Breast (tissue), 4 donors: ENCODE measurements around a stretch of chr17.

- PRO-cap, 3 experiments: no peak in any of the 3 experiments
- RRBS: 83% methylated on average over 13 of the region's 51 CpGs
These were observed 14.2 kb downstream of the FASN start for GRCh38 chr17:82083718-82084447.

DNA sequence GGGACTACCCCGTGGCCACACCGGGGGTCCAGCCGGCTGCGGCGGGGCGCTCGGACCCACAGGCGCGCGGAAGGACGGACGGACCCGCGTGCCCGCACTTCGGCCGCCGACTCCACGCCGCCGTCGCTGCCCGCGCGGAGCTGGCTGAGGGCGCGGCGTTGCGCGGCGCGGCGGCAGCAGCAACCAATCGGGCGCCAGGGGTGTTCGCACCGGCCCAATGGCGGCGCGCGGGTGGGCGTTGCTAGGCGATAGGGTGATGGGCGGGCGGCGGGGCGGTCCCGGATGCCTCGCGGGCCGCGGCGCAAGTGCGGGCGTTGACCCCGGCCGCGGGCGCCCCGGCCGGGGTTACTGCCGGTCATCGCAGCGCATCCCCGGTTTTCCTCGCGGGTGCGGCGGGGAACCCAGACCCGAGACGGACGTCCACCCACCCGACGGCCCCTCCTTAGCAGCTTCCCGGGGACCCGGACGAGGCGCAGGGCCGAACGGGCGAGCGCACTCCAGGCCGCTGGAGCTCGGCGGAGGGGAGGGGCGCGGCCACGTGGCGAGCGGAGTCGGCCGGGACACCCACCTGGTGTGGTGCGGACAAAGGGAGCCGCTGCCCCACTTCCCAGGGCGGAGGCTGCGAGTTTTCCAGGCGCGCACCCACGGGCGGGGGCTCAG, 725 bp upstream of the FASN start:
- PRO-cap, 3 experiments: peak in 3 of 3 experiments; most common plus-strand start position 283 of the sequence (in 3); most common minus-strand start position 128 of the sequence (in 3)
- RRBS: 2% methylated on average over 49 of the region's 100 CpGs

- PRO-cap, 3 experiments: no peak in any of the 3 experiments
- RRBS: no CpG with 5 or more reads among the region's 22 CpGs
These were observed 3.8 kb upstream of the FASN start for GRCh38 chr17:82101609-82102489.

GRCh38 chr17:82153942-82154305, 55.9 kb upstream of the FASN start:
- PRO-cap, 3 experiments: no peak in any of the 3 experiments
- RRBS: no CpG with 5 or more reads among the region's 9 CpGs

DNA sequence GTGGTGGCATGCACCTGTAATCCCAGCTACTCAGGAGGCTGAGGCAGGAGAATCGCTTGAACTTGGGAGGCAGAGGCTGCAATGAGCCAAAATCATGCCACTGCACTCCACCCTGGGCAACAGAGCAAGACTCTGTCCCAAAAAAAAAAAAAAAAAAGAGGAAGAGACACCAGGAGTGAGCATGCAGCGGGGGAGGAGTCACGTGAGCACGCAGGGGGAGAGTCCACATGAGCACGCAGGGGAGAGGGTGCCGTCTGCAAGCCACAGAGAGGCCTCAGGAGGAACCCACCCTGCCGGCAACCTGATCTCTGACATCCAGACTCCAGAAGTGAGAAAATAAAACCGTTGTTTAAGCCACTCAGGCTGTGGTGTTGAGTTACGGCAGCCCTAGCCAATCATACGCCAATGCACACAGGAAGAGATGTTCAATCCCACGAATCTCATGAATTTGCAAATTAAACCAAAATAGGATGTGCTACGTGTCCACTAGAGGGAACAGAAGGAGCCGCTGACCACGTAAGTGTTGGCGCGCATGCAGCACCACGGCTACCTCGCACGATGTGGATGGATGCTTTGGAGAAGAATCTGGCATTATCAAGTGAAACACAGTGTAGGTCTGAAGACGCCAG, 42.2 kb downstream of the CCDC57 start:
- PRO-cap, 3 experiments: no peak in any of the 3 experiments
- RRBS: no CpG with 5 or more reads among the region's 20 CpGs

- PRO-cap, 3 experiments: no peak in any of the 3 experiments
- RRBS: 60% methylated on average over 8 of the region's 16 CpGs
These were observed 19.0 kb downstream of the CCDC57 start for GRCh38 chr17:82193555-82194158.

DNA sequence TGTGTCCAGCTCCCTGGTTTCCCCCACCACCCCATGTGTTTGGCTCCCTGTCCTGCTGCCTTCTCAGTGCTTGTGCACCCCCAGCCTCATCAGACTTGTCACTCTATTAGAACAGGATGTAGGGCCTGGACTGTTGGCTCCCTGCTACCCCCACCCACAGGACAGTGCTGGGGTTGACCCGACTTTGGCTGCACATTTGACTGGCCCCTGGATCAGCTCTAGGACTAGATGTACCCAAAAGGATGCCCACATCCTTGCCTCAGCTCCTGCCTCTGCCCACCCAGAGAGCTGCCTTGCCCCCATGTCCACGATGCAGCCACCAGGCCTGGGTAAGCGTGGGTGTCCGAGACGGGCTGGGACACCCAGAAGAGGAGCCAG, 1.4 kb upstream of the CCDC57 start:
- PRO-cap, 3 experiments: no peak in any of the 3 experiments
- RRBS: no CpG with 5 or more reads among the region's 5 CpGs

- PRO-cap, 3 experiments: no peak in any of the 3 experiments
- RRBS: 38% methylated on average over 7 of the region's 25 CpGs
These were observed 7.5 kb downstream of the SLC16A3 start for GRCh38 chr17:82236282-82236760.

GRCh38 chr17:82269451-82270086, 3.9 kb downstream of the CSNK1D start:
- PRO-cap, 3 experiments: no peak in any of the 3 experiments
- RRBS: no CpG with 5 or more reads among the region's 10 CpGs

- PRO-cap, 3 experiments: no peak in any of the 3 experiments
- RRBS: 14% methylated on average over 5 of the region's 13 CpGs
These were observed 16.6 kb downstream of the CD7 start for GRCh38 chr17:82300839-82301139.

- PRO-cap, 3 experiments: no peak in any of the 3 experiments
- RRBS: 77% methylated on average over 5 of the region's 18 CpGs
These were observed 7.4 kb downstream of the CD7 start for GRCh38 chr17:82309851-82310511.

GRCh38 chr17:82324265-82325006, 7.0 kb upstream of the CD7 start:
- PRO-cap, 3 experiments: no peak in any of the 3 experiments
- RRBS: 68% methylated on average over 6 of the region's 19 CpGs

DNA sequence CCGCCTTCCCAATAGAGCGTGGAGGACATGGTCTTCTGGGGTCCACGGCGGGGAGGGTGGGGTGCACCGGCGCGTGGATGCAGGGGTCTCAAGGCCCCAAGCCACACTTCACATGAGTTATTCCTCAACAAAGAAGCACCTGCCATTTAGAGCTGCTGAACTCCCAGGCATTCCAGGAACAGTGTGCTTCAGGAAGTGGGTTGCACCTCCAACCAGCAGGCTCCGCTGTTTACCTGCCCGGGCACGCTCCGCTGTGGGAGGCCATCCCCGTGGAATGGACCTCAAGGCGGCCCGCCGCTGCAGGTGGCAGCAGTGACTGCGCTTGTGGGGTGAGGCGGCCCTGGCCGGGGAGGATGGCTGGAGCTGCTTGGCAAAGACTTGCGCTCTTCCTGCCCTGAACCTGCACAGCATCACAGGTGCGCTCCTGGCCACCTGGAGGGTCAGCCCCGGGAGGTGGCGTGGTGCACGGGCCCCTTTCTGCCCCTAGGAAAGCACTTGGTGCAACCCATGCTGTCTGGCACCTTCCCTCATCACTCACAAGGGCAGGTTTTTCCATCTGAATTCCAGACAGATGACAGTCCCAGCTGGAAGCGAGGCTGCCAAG, 13.1 kb downstream of the UTS2R start:
- PRO-cap, 3 experiments: no peak in any of the 3 experiments
- RRBS: 14% methylated on average over 7 of the region's 24 CpGs

- PRO-cap, 3 experiments: no peak in any of the 3 experiments
- RRBS: no CpG with 5 or more reads among the region's 18 CpGs
These were observed 5.7 kb upstream of the OGFOD3 start for GRCh38 chr17:82423977-82424522.

GRCh38 chr17:82424523-82425505, 6.4 kb upstream of the OGFOD3 start:
- PRO-cap, 3 experiments: no peak in any of the 3 experiments
- RRBS: no CpG with 5 or more reads among the region's 14 CpGs

GRCh38 chr17:82448850-82450219, 1.2 kb downstream of the CYBC1 start:
- PRO-cap, 3 experiments: peak in 2 of 3 experiments; most common plus-strand start chr17:82449545 (in 2); most common minus-strand start chr17:82449428 (in 1)
- RRBS: 61% methylated on average over 3 of the region's 48 CpGs

- PRO-cap, 3 experiments: peak in 3 of 3 experiments; most common plus-strand start chr17:82497352 (in 2); most common minus-strand start chr17:82497256 (in 2)
- RRBS: 2% methylated on average over 55 of the region's 68 CpGs
These were observed 22.5 kb upstream of the FOXK2 start for GRCh38 chr17:82496913-82497520.

DNA sequence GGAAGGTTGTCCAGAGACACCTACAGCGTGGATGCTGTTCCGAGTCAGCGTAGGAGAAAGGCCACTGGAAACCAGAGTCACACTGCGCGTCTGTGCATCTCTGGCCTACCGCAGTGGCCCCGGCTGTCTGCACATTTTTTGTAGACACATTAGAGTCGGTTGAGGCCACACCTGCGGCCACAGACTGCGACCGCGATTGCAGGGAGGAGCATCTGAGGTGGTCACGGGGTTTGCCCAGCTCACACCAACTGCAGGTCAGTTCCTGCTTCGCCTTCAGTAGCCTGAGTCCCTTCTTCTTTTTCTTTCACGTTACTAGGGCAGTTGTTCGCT, 52.3 kb downstream of the WDR45B start:
- PRO-cap, 3 experiments: no peak in any of the 3 experiments
- RRBS: 95% methylated on average over 3 of the region's 16 CpGs

DNA sequence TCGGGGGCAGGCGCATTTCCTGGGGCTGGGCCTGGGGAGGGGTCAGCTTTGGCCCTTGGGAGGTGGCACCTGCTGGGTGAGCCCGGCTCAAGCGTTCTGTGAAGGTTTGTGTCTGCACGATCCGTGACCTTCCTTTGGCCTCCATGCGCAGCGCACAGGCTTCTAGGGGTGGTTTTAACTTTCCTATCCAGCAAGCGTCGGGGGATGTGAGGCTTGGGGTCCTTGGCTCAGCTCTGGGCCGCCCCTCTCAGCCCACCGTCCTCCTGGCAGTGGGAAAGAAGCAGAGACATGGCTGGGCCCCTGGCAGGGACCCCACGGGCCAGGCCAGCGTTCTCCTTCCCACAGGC, 399 bp downstream of the FN3K start:
- PRO-cap, 3 experiments: no peak in any of the 3 experiments
- RRBS: no CpG with 5 or more reads among the region's 14 CpGs

DNA sequence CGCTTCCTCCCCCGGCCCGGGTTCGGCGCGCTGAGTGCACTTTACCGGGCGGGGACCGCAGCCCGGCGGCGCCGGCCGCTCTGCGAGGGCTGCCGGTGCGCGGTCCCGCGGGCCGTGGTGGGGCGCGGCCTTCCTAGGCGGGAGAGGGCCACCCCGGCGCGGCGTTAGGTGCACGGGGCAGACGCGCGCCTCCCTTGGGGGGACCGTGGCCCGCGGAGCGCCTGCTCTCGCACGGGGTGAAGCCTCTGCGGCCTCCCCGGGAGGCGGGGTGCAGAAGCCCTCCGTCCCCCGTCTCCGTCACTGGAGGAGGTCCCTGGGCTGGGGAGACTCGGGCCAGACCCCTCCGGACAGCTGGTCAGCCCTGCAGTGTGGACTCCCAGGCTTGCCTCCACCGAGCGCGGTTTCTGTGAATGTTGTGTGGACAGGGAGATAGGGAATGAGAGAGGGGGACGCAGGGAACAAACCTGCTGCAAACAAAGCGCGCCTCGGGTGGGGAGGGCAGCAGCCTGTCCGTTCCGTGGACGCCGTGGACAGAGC, 604 bp downstream of the TBCD start:
- PRO-cap, 3 experiments: no peak in any of the 3 experiments
- RRBS: under 1% methylated on average over 26 of the region's 57 CpGs